UCH-1 (cell line): Measurements from ENCODE around the genes MAPKAPK2, IL19 and IL24.

DNA sequence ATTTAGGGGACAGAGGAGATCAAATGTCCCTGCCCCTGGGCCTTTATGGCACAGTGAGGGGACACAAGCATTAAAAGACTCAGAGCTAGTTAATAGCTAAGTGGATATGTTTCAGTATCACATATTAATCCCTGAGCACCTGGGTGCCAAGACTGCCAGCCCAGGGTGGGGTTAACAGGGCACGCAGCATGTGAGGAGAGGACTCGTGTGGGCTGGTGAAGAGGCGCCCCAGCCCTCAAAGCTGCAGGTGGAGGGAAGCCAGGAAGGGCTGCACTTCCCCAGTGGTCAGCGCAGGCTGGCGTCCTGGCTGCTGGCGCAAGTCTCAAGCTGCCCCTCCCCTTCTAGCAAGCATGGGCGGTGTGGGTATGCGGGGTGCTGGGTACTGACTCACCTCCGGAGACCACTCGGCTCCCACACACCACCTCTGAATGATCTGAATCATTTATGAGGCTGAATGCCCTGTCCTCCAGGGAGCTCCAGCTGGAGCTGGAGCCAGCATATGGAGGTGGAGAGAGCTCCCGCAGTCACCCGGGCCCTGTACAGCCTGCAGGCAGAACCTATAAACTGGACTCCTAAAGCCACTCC is 44.0 kb downstream of the EIF2D start:
- RRBS, result no CpG with 5 or more reads among the region's 12 CpGs

DNA sequence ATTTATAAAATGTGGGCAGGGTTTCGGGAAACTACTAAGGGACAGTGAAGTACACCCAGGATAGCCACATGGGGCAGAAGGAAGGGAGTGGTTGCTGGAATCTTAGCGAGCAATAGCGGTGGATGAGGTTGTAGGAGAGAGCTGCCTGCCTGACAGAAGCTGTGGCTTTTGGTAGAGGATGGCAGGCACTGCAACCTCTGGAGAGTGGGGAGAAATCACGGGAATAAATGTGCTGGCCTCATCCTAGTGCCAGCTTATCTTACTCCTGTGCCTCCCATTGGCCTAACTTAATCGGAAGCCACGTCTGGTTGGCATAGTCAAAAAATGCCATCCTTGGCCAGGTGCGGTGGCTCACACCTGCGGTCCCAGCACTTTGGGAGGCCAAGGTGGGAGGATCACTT is 23.4 kb upstream of the MAPKAPK2 start:
- RRBS, result no CpG with 5 or more reads among the region's 8 CpGs

GRCh38 chr1:206684471-206685009 is at the start of gene MAPKAPK2:
TSS of gene MAPKAPK2 (plus strand) at chr1:206684905.
- RRBS, result 5% methylated on average over 7 of the region's 39 CpGs

DNA sequence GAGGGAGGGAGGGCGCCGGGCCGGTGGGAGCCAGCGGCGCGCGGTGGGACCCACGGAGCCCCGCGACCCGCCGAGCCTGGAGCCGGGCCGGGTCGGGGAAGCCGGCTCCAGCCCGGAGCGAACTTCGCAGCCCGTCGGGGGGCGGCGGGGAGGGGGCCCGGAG is 186 bp downstream of the MAPKAPK2 start:
- RRBS, result 3% methylated on average over 19 of the region's 24 CpGs

DNA sequence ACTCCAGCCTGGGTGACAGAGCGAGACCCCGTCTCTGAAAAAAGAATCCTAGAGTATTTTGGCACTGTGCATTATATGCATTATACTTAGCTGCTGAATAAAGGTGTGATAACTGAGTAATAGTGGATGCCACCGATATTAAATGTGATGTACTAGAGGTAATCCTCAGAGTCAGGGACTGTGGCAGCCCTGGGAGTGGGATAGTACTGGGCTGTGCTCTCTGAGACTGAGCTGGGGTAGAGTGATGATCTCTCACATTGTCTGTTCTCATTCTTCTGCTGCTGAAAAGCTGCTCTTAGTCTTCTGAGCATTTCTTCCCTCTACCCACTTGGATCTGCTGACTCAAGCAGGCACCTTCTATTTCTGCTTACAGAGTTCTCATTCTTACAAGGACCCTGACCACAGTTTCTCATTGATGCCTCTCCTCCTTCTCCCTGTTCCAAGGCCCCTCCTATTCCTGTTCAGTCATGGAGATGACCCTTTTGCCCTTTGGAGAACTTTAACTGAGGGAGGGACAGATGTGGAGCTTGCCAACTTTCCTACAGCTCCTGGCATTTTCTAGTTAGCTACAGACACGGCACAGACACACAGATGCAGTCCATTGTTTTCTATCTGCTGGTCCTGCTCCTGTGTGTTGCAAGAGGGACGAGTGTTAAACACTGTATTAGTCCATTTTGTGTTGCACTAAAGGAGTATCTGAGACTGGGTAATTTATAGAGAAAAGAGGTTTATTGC is 12.1 kb downstream of the MAPKAPK2 start:
- RRBS, result no CpG with 5 or more reads among the region's 5 CpGs

- RRBS, result no CpG with 5 or more reads among the region's 4 CpGs
Observed at GRCh38 chr1:206697789-206698697, 13.3 kb downstream of the MAPKAPK2 start.

DNA sequence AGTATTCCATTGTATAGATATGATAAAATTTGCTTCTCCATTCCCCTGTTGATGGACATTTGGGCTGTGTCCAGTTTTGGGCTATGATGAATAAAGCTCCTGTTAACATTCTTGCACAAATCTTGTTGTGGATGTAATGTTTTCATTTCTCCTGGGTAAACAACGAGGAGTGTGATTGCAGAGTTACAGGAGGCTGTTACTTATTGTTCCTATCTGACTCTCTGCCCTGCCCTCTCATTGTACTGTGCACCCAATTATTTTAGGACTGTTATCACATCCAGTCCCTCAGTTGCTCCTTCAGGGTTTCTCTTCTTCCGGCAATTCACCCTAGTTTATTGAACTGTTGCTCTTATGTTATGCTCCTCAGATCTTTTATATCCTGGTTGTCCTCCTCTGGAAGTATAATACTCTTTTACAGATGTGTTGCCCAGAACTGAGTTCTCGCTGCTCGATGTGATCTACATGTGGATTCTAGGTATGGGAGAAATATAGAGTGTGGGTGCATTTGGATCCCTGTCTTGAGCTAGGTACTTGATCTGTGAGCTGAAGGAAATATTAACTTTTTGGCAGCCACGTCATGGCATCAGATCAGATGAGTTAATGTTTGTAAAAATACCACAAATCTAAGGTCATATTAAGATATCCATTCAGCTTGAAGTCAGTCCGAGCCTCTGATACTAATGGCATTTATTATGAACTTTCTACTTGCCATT is 24.4 kb downstream of the MAPKAPK2 start:
- RRBS, result no CpG with 5 or more reads among the region's 6 CpGs

DNA sequence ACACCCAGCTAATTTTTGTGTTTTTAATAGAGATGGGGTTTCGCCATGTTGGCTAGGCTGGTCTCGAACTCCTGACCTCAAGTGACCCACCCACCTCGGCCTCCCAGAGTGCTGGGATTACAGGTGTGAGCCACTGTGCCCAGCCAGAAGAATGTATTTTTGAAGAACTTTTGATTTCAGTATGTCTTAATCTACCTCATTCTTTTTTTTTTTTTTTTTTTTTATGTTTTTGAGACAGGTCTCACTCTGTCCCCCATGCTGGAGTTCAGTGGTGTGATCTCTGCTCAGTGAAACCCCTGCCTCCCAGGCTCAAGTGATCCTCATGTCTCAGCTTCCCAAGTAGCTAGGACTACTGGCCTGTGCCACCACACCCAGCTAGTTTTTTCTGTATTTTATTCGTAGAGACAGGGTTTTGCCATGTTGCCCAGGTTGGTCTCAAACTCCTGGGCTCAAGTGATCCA is 26.7 kb downstream of the MAPKAPK2 start:
- RRBS, result no CpG with 5 or more reads among the region's 4 CpGs

GRCh38 chr1:206715621-206716837 is 31.3 kb downstream of the MAPKAPK2 start:
- RRBS, result no CpG with 5 or more reads among the region's 14 CpGs

DNA sequence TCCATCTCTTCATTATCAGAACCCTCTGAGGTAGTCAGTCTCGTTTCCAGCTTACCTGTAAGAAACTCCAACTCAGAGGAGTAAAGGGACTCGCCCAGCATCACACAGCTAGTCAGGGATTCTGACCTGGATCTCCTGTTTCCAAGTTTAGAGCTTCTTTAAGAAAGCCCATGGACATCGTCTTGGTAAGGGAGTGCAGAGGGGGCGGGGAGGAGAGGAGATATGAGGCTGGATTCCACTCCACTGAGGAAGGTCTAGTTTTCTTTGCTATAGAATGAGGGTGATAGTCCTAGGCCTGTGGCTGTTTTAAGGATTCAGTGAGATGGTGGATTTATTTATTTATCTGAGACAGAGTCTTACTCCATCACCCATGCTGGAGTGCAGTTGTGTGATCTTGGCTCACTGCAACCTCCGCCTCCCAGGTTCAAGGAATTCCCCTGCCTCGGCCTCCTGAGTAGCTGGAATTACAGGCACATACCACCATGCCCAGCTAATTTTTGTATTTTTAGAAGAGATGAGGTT is 34.2 kb upstream of the IL19 start:
- RRBS, result no CpG with 5 or more reads among the region's 6 CpGs

DNA sequence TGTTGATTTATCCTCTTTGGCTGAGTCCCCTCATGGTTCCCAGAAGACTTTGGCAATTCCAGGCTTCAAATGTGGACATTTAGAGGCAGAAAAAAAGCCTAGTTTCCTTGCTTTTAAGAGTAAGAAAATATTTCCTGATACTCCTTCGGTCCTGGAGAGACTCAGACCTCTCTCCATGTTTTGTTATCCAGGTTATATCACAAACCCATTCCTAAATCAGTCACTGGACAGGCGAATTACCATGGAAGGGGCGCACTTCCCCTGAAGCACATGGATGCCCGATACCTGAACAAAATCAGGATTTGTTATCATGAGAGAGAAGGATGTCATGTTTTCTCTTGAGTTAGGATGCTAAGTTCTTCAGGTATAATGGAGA is 20.3 kb upstream of the IL19 start:
- RRBS, result no CpG with 5 or more reads among the region's 4 CpGs

DNA sequence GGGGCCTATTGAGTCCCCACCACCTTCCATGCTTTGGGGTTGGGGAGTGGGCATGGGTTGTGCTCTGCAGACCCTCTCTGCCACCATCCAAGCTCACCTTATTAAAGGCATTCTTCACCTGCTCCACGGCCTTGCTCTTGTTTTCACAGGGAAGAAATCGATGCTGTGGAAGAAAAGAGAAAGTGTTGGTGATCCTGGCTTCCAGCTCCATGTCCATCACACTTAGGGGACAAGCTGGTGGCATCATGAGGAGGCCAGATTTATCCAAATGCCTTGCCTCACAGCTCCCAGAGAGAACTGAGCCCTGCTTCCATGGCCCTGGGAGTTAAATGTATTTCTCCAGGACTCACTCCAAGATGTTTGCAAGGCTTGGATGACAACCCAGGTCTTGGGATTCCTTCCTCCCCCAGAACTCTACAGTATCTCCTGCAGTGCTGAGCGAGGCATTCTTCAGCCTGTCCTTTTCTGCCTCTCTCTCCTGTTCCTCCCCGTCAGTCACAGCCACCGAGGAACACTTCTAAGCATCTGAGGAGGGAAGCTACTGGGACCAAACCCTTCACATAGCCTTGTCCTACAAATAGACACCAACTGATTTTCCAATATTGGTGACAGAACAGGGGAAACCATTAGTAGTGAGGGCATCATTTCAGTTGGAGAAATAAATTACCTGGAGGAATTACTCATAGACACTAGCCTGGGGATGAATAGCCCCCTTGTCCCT is 681 bp upstream of the IL19 start:
- RRBS, result no CpG with 5 or more reads among the region's 5 CpGs

GRCh38 chr1:206770453-206770954 is at the start of gene IL19:
TSS of gene IL19 (plus strand) at chr1:206770773.
- RRBS, result no CpG with 5 or more reads among the region's 4 CpGs

DNA sequence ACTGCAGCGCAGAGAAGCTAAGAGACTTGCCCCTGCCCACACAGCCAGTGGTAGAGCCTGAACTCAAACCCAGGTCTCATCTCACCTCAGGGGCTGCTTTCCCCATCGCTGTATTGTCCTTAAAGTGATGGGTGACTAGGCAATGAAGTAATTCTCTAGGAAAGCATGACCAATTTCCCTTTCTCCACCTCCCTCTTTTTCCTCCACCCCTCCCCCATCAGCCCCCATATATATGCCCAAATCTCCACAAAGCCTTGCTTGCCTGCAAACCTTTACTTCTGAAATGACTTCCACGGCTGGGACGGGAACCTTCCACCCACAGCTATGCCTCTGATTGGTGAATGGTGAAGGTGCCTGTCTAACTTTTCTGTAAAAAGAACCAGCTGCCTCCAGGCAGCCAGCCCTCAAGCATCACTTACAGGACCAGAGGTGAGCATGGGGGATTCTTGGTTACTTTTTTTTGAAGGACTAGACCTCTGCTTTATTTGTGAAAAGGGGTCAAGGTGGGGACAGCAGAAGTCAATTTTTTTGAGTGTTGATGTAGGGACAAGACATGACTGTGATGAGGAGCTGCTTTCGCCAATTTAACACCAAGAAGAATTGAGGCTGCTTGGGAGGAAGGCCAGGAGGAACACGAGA is at the start of gene IL24:
IL24 (plus strand) TSS at position 257 of the 639 bp plus-strand sequence.
- RRBS, result no CpG with 5 or more reads among the region's 6 CpGs

DNA sequence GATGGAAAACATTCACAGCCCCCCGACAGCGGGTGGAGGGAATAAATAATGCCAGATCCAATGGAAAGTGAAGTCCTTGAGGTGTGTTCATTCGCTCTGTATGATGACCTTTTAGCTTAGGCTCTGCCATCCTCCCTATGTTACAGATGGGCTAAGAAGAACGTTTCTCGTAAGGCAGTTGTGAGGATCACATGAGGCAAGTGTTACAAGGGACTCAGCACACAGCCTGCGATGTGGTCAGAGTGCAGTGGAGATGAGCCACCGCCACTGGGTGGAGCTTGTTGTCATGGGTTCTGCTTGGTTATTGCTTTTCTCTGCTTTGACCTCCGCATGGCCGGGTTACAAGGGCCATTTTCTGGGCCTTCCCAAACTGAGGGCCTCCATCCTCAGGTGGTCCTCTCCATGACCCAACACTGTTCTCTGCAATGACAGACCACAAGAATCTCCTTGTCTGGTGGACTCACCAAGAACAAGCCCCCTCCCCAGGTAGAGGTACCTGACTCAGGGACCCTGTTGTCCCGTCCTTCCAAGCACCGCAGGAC is 3.6 kb upstream of the FCMR start:
- RRBS, result no CpG with 5 or more reads among the region's 11 CpGs

DNA sequence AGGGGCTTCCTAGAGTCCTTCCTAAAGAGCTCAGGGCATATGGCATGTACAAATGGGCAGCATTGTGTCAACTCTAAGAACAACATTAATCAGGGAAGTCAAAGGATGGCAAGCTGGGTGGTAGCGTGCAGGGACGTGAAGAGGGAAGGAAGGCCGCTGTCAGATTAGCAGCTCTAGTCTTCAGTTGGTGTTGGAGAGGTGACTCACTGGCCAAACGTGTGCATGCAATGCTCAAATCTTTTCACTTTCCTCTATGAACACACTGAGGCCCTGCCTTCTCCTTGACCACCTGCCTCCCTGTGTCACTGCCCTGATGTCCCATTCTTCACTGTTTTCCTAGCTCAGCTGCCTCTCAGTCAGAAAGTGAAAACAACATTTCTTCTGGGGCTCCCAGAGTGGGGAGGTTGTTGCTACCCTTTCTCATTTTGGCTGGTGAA is 5.9 kb upstream of the PIGR start:
- RRBS, result no CpG with 5 or more reads among the region's 4 CpGs

DNA sequence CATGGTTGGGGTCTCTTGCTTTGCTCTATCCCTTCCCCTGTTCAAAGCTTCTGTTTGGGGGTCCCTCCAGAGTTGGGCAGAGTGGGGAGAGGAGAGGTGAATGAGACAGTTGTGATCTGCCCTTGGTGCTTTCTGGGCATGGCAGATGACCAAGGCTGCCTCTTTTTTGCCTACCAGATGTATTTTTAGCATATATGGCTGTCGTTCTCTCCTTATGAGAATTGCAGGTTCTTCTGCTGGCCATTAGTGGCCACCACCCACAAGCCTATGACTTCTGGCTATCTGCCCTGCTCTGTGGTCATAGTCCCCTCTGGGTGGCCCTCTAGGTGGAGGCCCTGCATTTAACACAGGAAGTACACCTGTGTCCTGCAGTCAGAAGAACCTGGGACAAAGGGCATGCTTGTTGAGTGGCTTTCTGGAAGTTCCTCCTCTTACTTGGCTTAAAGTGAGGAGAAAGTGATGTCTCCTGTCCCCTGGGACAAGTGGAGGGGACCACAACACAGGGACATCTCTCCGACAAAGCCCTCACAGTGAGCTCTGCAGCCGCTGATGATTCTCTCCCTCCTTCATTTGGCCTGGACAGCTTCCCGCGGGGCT is 6.5 kb downstream of the FCAMR start:
- RRBS, result no CpG with 5 or more reads among the region's 5 CpGs

DNA sequence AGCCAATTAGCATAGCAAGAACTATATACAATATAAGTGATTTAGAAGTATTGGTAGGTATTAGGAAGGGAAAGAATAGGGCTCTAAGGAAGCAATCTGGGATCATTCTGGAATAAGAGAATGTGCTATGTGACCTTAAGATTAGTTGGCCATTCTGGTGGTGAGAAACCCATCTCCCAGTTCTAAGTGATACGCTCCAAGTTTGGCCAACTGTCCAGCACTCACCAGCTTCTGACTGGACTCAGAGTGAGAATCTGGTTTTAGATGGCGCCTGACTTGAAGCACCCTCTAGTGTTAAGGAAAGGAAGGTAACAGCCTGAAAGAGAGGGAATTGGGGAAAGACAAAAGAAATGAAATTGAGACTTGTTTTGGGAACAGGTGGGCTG is 9.0 kb upstream of the FCAMR start:
- RRBS, result no CpG with 5 or more reads among the region's 2 CpGs

DNA sequence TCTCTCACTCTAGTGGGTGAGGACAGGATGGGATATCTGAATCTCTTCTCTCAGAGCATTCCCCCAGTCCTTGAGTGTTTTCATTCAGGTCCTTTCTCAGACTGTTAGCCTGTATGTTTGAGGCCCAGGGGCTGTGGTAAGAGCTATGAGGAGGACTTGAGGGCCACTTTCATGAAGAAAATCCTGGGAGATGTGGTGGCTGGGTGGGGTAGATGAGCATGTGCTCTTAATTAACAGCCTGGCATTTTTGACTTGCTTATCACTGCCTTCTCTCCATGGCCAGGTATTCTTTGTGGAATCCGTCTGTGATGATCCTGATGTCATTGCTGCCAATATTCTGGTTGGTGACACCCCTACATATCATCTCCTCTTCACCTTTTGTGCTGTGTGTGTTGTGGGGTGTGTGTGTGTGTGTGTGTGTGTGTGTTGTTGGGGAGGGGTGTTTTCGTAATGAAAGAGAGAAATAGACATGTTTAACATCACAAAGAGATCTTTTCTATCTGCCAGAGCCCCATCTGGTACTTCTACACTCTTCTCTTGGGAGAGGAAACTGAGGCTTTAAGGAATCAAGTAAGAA is 10.5 kb downstream of the PFKFB2 start:
- RRBS, result no CpG with 5 or more reads among the region's 2 CpGs

- RRBS, result no CpG with 5 or more reads among the region's 3 CpGs
Observed at GRCh38 chr1:207077769-207078166, 10.9 kb upstream of the C4BPB start.